Foreskin fibroblast (primary cell): ENCODE measurements around a stretch of chr1.

DNA sequence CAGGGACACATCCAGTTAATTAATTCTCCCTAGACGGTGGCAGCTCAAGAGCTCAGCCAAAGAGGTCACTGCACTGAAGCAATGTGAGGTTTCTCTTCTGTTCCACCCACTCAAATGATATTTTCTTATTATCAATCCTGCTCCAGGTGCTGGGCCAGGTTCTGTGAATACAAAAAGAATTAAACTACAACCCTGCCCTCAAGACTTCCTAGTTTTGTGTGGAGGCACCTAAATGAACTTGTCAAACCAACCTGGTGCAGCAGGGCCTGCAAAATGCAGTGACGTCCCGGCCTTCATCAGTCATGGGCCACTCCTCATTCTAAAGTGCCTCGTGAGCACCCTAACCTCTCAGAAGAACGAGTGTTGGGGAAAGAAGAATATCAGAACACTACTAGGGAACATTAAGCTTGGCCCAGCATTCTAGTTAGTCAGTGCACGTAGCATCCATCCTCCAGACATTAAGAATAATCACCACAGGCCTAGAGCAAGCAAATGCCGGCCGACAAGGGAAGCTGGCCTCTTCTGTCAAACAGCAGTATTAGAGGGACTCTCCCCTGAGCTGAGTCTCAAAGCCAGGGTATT lies 137.8 kb downstream of the SLC45A1 start:
- RRBS, result no CpG with 5 or more reads among the region's 8 CpGs

DNA sequence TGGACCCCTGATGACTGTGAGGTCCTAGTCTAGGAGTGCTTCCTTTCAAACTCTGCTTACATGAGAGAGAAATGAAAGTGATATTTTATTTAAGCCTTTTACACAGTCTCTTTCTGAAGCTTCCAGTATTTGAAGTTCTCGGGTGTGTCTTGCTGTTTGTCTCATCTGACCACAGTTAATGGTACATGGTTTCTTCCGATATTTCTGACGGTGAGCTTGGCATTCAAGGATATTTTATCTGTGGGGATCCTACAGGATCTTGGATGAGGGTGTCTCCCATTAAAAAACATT lies 215.3 kb downstream of the SLC45A1 start:
- RRBS, result no CpG with 5 or more reads among the region's 3 CpGs

- RRBS, result no CpG with 5 or more reads among the region's 7 CpGs
Observed at GRCh38 chr1:8620525-8621235, 196.8 kb downstream of the RERE start.

- RRBS, result 1% methylated on average over 22 of the region's 41 CpGs
Observed at GRCh38 chr1:8817825-8818378, 462 bp upstream of the RERE start.

DNA sequence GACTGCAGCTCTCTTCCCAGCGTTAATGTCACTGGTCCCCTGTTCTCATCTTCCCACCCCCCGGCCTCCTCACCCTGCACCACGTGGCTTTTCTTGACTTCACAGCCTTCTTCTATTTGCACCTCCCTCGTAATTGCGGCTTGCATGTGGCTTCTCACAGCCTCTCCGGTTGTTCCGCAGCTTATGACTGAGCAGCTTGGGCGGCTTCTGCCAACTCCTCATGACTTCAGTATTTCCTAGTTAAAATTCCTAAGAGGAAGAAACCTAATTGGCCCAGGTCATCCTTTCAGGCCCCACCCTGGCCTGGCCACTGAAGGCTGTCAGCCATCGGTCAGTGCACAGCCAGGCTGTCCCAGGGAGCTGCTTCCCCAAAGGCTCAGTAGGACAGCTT lies 8.5 kb upstream of the RERE start:
- RRBS, result 14% methylated on average over 4 of the region's 9 CpGs

DNA sequence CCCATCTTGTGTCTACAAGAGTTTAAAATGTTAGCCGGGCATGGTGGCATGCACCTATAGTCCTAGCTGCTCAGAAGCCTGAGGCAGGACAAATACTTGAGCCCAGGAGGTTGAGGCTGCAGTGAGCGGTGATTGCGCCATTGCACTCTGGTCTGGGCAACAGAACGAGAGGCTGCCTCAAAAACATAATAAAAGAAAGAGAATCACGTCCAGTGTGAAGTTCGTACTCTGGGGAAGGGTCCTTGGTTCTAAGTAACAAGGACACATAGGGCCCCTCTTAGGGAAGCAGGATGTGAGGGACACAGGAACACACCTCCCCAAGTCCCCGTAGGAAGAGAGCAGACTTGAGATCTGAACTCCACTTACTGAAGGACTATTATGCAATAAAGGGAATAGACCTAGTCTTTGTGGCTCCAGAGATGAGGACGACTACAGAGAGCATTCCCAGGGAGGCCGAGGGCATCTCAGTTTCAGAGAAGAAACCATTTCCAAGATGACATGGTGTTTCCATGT lies 10.7 kb upstream of the ENO1 start:
- RRBS, result no CpG with 5 or more reads among the region's 9 CpGs

- RRBS, result no CpG with 5 or more reads among the region's 20 CpGs
Observed at GRCh38 chr1:9078534-9079438, 9.4 kb upstream of the SLC2A5 start.

GRCh38 chr1:9080215-9081123 lies 11.0 kb upstream of the SLC2A5 start:
- RRBS, result no CpG with 5 or more reads among the region's 15 CpGs

- RRBS, result no CpG with 5 or more reads among the region's 13 CpGs
Observed at GRCh38 chr1:9127188-9127778, 1.6 kb downstream of the GPR157 start.

GRCh38 chr1:9166354-9166855 lies 37.5 kb upstream of the GPR157 start:
- RRBS, result no CpG with 5 or more reads among the region's 14 CpGs

- RRBS, result no CpG with 5 or more reads among the region's 34 CpGs
Observed at GRCh38 chr1:9196168-9197258, 38.1 kb upstream of the H6PD start.

DNA sequence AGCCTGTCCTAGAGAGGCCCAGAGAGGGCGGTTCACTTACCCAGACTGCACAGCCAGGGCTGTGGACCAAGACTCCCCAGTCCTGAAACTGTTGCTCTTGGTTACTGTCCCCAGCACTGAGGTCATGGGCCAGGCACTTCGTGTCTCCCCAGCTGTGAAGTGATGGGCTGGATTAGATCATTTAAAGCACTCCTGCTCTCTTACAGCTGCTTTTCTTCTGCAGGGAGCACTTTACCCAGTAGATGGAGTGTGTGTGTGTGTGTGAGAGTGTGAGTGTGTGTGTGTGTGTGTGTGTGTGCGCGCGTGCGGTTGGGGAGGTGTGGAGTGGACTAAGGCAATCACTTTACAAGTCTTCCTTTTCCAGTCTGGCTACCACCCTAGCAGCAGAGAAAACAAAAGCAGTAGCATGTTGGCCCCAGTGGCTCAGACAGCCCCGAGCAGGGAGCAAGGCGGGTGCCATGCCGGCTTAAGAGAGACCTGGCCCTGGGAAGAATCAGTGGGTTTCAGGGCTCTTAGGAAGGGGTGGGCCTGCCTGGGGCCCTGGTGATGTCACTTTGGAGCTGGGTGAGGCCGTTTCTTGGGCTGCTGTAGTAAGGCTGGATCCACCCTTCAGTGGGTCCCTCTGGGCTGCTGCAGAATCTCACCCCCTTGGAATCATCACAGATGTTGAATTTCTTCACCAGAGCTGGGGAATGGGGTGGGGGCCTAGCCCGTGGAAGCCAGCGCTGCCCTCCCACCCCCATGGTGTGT lies 2.4 kb downstream of the SPSB1 start:
- RRBS, result no CpG with 5 or more reads among the region's 12 CpGs

- RRBS, result 73% methylated on average over 4 of the region's 31 CpGs
Observed at GRCh38 chr1:9425826-9427022, 113.0 kb upstream of the SLC25A33 start.

DNA sequence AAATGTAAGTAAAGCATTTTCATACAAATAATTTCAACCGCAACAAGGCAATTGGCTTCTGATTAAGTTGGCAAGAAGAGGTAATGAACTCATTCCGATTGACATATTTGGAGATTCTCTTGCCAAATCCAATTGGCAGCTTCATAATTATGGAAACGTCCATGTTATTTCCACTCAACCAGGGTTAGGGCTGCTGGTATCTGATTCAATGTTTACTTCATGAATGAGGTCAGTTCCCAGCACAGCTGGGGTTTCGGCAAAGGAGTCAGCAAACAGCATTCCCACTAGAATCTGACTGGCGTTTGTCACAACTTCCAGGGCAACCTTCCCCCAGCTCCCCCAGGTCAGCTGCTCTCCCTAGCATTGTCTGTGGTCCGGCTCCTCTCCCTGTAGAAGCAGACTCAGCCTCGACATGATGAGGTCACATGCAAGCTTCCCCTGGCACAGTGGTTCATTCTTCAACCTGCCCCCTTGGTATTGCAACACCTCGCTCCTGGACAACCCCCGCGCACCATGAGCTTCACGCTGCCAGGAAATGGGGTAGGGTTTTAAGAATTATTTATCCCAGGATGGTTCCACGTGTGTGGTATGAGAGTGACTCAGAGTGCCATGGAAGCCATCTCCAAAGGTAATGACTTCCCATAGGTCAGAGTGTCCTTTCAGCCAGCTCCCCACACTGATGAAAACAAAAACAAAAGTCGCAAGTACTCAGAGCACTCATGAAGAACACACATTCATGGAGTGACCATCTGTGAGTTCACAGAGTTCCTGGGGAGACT lies 100.7 kb upstream of the SLC25A33 start:
- RRBS, result no CpG with 5 or more reads among the region's 13 CpGs

- RRBS, result 42% methylated on average over 6 of the region's 18 CpGs
Observed at GRCh38 chr1:9502927-9503718, 36.1 kb upstream of the SLC25A33 start.

GRCh38 chr1:9561284-9561818 lies 22.1 kb downstream of the SLC25A33 start:
- RRBS, result no CpG with 5 or more reads among the region's 4 CpGs

- RRBS, result 0% methylated on average over 9 of the region's 58 CpGs
Observed at GRCh38 chr1:9626814-9627777, 24.4 kb upstream of the PIK3CD start.

DNA sequence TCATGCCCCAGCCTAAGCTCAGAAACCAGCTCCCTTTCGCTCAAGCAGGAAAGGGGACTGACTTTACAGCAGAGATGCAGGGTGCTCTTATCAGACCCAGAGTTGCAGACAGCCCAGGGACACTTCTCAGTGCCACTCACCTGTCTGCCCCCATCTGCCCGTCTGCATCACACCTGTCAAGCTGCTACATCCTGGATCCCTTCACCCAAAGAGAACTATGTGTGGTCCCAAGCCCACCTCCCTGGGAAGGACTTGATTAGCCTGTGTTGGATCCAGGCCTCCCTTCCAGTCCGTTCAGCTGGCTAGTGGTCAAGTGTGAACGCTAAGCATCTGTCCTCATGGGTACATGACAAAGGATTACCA lies 20.6 kb upstream of the PIK3CD start:
- RRBS, result no CpG with 5 or more reads among the region's 4 CpGs

DNA sequence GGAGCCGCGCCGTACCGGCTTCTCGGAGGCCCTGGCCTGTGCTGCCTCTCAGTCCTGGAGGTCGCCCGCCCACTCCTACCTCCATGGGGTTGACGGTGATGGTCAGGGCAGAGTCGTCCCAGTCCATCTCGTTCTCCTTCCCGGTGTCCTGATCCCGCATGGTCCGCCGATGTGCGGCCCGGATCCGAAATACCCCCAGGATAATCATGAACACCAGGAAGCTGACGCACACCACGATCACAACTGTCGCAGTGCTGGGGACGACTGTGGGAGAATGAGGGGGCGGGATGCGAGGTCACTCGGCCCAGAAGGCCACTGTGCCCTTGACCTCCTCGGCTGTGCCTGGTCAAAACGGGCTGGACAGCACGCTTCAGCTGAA lies 79.6 kb downstream of the PIK3CD start:
- RRBS, result 99% methylated on average over 6 of the region's 27 CpGs

GRCh38 chr1:9731506-9732289 lies 80.2 kb downstream of the PIK3CD start:
- RRBS, result no CpG with 5 or more reads among the region's 26 CpGs